ENCODE data around the genes CHRNA7, CHRM5, AVEN and PGBD4.

GRCh38 chr15:31904987-31905400 lies 34.5 kb upstream of the OTUD7A start:
- PRO-cap: no peak

DNA sequence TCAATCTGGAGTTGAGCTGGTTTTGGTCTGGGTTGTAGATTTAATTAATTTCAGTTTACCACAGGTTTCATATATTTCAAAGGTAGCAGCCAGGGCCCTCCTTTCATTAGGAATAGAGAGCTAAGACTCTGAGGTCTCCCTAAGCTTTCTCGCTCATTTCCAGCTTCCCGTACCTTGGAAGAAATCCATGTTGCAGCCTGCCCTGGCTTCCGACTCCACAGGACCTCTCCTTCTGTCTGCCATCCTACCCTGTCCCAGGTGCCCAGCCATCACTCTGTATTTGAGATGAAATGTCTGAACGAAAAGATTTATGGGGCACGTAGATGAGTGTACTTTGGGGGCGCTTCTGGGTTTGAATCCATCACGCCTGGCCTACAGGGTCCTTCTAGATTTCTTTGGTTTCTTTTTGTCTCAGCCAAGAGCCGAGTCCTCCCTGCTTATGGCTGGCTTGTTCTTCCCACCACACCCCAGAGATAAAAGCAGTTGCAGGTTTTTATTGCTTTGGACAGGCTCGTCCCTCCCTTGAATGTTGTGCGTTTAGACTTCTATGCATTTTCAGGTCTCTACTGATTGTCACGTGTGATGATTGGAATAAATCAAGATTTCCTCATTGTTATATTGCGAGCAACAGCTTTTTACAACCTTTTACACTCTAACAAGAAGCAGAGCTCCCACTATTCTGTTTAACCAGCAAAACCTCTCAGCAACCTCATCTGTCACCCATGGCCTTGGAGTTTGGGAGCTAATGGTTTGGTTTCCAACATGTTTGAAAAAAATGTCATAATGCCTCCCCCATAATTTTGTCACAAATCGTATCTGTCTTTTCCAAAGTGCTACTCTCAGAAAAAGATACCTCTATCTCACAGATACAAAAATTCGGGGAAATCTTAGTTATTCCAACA lies 55.1 kb upstream of the OTUD7A start:
- PRO-cap: no peak

DNA sequence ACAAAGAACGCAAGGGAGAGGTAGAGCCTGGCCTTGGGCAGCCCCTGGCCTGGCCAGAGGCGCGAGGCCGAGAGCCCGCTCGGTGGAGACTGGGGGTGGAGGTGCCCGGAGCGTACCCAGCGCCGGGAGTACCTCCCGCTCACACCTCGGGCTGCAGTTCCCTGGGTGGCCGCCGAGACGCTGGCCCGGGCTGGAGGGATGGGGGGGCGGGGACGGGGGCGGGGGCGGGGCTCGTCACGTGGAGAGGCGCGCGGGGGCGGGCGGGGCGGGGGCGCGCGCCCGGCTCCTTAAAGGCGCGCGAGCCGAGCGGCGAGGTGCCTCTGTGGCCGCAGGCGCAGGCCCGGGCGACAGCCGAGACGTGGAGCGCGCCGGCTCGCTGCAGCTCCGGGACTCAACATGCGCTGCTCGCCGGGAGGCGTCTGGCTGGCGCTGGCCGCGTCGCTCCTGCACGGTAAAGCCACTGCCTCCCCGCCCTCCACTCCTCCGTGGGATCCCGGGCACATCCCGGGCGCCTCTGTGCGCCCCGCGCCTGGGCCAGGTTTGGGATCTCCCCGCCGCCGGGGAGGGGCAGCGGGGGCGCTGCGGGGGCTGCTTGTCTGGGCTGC lies at the start of gene CHRNA7:
Gene CHRNA7 (plus strand): TSS at position 317 of the 605 bp plus-strand sequence.
- PRO-cap: bidirectional peak, plus-strand start at position 317 of the sequence, minus-strand start at position 153 of the sequence

GRCh38 chr15:32536468-32537116 lies 78.7 kb upstream of the ARHGAP11A start:
- PRO-cap: no peak

- PRO-cap: unidirectional peak, plus-strand start at chr15:32819098
Measured at GRCh38 chr15:32818493-32819766, 101.1 kb downstream of the GREM1 start.

- PRO-cap: no peak
Measured at GRCh38 chr15:32824549-32825301, 106.9 kb downstream of the GREM1 start.

- PRO-cap: no peak
Measured at GRCh38 chr15:32908009-32908752, 190.4 kb downstream of the GREM1 start.

DNA sequence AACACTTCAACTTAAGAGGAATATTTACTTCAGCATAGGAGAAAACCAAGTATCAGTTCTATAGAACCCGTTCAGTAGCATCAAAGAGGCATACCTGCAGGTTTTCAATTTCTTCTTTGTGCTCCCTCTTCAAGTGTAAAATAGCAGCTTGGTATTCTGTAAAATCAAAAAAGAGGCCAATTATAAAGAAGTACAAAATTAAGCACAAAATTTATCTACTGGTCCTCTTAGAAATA lies 186.7 kb downstream of the FMN1 start:
- PRO-cap: no peak

DNA sequence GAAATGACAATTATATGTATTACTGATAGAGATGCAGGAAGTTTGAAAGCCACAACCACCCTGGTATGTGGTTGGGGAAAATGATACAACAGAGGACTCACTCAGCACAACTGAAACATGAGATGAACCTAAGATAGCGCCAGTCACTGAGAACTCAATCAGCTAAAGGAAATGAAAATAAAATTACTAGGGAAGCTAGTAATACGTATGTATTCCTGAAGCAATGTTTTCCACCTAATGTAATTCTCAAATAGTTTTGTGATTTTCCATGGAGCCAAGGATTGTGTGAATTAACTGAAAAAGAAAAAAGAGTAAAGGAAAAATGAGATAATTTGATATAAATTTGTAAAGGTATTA lies 90.1 kb downstream of the FMN1 start:
- PRO-cap: no peak

DNA sequence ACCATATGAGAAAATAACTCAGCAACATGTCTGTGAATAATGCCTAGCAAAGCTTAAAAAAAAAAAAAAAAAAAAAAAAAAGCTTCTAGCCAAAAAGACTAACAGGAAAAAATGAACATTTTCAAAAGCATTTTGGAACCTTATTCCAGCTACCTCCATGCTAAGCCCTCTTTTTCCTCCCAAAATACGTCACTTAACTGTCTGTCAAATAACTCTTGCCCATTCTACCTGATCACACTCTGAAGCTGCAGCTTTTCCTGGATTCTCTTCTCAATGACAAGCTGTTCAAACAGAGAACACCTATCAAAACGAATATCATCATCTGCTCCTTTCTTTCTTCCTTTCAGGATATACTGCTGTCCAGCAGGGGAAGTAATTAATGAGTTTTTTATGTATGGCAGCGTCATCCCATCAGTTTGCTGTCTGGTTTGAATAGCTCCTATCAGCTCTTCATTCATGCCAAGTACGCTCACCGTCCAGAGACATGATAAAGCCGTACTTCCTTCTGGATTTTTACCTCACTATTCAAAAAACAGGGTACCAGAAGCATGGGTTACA lies at the start of gene CHRM5:
Gene CHRM5 (plus strand): TSS at position 453 of the 558 bp plus-strand sequence.
- PRO-cap: no peak

- PRO-cap: no peak
Measured at GRCh38 chr15:33994061-33994495, 25.8 kb downstream of the CHRM5 start.

- PRO-cap: no peak
Measured at GRCh38 chr15:34002796-34003393, 34.6 kb downstream of the CHRM5 start.

- PRO-cap: bidirectional peak, plus-strand start at chr15:34038739, minus-strand start at chr15:34038610
Measured at GRCh38 chr15:34038218-34038888, 651 bp downstream of the AVEN start.

- PRO-cap: no peak
Measured at GRCh38 chr15:34038889-34039491, at the start of gene AVEN. Gene AVEN, minus strand, starts transcription at chr15:34039204.

- PRO-cap: bidirectional peak, plus-strand start at chr15:34102112, minus-strand start at chr15:34101891
Measured at GRCh38 chr15:34101974-34102625, at the start of gene PGBD4. Gene PGBD4, plus strand, starts transcription at chr15:34102083.

DNA sequence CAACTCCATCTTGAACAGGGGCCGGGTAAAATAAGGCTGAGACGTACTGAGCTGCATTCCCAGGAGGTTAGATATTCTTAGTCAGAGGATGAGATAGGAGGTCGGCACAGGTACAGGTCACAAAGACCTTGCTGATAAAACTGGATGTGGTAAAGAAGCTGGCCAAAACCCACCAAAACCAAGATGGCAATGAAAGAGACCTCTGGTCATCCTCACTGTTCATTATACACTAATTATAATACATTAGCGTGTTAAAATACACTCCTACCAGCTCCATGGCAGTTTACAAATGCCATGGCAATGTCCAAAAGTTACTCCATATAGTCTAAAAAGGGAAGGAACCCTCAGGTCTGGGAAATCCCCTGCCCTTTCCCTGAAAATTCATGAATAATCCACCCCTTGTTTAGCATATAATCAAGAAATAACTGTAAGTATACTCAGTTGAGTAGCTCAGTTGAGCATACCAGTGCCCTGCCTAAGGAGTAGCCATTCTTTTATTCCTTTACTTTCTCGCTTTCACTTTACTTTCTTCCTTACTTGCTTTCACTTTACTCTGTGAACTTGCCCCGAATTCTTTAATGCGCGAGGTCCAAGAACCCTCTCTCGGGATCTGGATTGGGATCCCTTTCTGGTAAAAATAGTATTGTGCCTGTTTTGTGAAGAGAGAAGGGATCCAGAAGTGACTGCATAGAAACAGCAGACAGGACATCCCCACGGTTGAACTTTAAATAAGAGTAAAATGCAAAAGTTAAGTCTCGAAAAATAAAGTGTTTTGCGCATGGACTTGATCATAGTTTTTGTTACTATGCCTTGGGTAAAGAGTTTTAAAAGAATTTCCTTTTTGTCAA lies 73.0 kb upstream of the GOLGA8B start:
- PRO-cap: no peak

DNA sequence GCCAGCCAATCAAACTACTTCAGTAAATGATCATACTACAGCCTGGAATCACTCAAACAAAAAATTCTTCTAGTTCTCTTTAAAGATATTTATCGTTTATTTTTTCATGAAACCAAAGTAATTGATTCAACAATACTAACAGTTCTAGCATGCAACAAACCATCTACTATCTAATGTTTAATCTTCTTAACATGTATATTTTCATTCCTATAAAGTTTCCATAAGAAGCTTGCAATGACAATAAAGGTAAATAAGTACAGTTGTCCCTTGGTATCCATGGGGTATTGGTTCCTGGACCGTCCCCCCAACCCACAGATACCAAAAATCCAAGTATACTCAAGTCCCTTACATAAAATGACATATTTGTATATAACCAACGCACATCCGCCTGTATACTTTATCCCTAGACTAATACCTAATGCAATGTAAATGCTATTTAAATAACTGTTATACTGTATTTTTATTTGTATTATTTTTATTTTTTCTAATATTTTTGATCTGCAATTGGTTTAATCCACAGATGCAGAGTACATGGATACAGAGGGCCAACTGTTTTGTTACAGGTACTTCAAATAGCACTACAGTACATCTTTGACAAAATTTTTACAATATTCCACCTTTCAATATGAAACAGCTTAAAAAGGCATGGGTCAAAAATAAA lies 9.1 kb upstream of the AQR start:
- PRO-cap: no peak

GRCh38 chr15:35390424-35391113 lies 155.4 kb downstream of the DPH6 start:
- PRO-cap: no peak

DNA sequence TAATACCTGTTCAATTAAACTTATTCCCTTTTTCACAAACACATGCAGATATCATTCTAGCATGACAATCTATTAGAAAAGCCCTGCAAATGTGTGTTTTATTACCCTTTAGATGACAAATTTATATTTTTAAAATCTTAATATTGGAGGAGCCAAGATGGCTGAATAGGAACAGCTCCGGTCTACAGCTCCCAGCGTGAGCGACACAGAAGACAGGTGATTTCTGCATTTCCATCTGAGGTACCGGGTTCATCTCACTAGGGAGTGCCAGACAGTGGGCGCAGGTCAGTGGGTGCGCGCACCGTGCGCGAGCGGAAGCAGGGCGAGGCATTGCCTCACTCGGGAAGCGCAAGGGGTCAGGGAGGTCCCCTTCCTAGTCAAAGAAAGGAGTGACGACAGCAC lies 384.2 kb upstream of the CDIN1 start:
- PRO-cap: no peak

- PRO-cap: no peak
Measured at GRCh38 chr15:36814116-36814599, 234.7 kb downstream of the CDIN1 start.

Measured in pulmonary artery (tissue), 1 donor.